ENCODE measurements around a stretch of chr3.

- PRO-cap, 2 experiments: peak in 1 of 2 experiments; most common plus-strand start chr3:58487467 (in 1); most common minus-strand start chr3:58487403 (in 1)
Observed at GRCh38 chr3:58486939-58487614, 4.8 kb upstream of the KCTD6 start.

DNA sequence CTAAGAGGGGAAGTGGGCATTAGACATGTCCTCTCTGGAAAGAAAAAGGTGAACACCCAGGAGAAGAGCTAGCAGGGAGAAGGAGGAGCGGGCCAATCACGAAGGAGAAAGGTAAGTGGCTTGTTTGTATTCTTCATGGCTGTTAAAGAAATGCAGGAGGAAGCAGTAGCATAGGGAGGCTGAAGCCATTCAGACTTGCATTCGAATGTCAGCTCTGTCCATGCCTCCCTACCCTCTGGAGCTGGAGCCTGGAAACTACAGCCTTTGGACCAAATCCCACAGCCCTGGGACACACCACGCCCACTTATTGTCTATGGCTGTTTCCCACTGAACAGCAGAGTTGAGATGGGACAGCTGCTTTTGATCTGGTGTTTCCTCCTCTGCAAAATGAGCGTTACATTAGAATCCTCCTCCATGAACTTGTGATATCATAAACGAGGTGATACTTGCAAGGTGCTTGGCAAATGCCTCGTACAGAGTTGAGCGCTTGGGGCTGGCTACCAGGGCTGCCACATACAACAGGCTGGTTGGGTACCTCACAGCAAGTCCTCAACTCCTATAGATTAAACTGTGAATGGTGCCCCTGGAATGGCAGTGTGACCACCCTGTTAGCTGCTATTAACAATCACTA is 3.5 kb downstream of the FAM107A start:
- PRO-cap, 2 experiments: peak in 1 of 2 experiments; most common plus-strand start position 337 of the sequence (in 1); most common minus-strand start position 237 of the sequence (in 1)

DNA sequence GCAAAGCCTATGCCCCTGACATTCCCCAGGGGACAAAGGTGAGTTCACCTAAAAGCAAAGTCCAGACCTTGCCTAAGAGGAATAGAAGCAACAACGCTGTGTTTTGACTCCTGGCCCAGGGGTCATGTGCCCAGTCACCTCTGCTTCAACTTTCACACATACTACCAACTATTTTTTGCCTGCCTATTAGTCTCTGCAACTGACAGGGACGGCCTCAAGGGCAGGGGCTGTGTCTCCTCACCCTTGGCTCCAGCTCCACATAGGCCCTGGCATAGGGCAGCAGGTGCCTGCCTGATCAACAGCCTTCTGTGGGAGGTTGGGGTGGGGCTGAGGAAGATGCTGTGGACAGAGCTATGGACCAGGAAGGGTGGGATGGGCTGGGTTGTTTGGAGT is 41.9 kb downstream of the FAM3D start:
- PRO-cap, 2 experiments: no peak in any of the 2 experiments

DNA sequence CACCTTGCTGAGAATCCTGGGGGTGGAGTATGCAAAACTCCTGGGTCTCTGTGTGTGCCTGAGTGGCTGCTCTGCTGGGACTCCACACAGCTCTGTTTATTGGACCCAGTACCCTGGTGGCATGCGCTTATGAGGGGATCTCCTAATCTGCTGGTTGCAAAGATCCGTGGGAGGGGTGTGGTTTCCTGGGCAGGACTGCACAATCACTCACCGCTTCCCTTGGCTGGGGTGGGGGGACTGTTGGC is 150.4 kb downstream of the CFAP20DC start:
- PRO-cap, 2 experiments: no peak in any of the 2 experiments

DNA sequence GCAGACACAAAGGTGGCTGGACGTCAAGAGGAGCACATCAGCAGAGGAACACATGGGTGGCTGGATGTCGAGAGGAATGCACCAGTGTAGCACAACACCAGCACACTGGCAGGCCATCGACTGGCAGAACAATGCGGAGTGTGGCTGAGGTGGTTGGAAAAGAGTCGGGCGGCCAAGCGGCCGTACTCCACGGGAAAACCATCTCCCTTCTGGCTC is 335.3 kb upstream of the CFAP20DC start:
- PRO-cap, 2 experiments: no peak in any of the 2 experiments

DNA sequence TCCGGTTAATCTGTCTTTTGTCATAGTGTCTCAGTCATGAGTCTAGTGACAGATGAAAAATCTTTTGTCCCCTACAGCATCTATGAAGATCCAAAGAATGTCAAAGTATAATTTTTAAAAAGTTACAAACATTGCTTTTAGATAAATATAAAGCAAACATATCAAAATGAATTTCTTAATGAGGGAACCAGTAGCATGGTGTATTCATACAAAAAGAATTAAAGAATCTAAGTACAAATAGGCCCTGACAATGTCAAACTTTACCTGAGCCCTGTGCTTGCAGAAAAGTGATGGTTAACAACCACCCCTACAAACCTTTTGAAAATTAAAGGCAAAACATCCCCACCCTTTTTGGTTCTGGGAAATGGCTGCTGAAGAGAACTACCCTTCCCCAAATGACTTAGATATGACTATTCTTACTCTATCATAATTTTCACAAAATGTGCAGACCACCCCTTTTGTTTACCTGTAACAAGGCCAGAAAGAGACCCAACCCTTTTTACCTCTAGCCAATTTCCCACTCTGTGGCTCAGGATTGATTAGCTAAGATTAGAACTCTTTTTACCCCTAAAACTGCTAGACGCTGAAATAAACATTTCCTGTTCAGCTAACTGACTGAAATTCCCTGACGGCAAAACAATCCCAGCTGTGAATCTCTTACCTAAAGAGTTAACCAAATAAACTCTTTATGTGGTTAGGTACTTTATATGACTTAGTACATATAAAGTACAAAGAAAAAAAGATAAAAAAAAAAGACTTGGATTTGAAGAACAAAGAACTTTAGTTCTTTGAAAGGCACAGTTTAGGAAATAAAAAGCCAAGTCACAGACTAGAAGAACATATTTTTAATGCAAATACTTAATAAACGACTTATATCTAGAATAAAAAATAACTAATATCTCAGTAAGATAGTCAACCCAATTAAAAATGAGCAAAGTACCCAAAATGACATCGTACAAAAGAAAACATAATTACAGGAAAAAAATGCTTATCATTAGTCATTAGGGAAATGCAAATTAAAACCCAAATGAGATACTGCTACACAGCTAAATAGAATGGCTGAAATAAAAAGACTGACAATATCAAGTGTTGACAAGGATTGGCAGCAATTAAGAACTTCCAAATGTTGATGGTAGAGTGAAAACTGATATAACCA is 988.8 kb downstream of the FHIT start:
- PRO-cap, 2 experiments: no peak in any of the 2 experiments

- PRO-cap, 2 experiments: no peak in any of the 2 experiments
Observed at GRCh38 chr3:60412179-60412554, 839.1 kb downstream of the FHIT start.

DNA sequence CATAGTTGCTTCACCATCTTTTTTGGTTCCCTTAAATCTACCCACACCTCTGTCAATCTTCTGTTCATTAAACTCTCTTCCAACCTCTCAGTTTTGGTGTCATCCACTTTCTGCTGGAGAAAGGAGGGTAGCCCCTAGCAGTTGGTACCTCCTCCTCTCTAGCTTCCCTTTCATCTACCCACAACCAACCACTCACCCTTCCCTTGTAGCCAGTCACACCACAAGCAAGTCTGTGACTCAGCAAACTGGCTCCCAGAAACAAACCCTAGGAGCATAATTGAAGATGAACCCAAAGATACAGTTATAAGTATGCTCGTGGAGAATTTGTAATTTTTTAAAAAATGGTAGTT is 318.6 kb downstream of the FHIT start:
- PRO-cap, 2 experiments: no peak in any of the 2 experiments

- PRO-cap, 2 experiments: peak in 1 of 2 experiments; most common minus-strand start chr3:61564485 (in 1)
Observed at GRCh38 chr3:61564132-61565188, 3.1 kb downstream of the PTPRG start.

DNA sequence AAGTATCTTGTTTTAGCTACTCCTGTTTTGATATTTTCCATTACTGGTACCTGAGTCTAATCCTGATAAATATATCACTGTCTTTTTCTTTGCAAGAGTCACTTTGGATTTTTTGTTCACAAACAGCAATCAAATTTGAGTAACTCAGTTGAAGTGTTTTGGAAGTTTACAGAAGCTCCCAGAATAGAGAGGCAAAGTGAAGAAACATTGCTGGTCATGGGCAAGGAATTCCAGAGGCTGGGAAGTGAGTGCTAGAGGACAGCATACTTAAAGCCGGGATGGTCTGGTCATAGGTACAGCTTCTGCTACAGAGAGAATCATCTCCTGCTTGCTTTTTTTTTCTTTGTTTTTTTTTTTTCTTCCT is 153.4 kb downstream of the PTPRG start:
- PRO-cap, 2 experiments: no peak in any of the 2 experiments

DNA sequence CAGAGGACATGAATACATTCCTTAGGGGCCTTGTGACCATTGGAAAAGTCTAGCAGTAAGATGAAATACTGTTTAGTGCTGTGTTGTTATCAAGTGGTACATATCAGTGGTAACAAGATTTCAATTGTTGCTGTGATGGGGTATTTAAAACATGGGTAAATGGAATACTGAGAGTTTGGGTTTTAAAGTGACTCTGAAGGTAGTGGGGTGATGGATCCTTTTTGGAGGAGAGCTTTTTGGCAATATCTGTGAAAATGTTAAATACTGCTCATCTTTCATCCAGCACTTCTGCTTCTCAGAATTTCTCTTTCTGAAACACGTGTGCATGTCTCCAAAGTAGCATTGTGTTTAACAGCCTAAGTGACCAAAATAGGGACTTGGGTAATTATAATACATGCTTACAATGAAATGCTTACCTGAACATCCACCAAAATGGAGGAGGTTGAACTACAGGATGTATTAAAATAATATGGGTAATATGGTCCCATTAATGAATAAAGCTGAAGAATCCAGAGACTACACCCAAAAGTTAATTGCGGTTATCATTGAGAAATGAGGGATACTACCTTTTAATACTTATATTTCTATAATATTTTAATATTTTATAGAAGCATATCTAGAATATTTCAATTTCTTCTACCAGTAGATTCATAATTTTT is 195.4 kb downstream of the PTPRG start:
- PRO-cap, 2 experiments: no peak in any of the 2 experiments

- PRO-cap, 2 experiments: no peak in any of the 2 experiments
Observed at GRCh38 chr3:61847748-61848531, 286.6 kb downstream of the PTPRG start.

- PRO-cap, 2 experiments: no peak in any of the 2 experiments
Observed at GRCh38 chr3:61886231-61886999, 325.0 kb downstream of the PTPRG start.

DNA sequence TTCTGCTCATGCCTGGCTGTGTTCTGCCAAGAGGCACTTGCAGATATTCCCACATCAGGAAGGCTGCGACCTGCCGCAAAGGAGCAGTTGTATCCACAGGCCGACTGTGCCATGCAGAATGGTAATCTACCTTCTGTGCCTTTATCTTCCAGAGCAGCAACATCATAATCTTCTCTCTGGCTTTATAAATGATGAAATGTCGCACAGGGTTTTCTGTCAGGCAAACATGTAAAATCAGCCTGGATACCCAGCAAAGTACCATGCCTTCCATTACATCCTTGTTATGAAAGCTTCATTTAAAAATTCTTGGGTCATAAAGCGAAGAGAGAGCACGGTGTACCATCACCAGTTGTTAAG is 224.0 kb upstream of the C3orf14 start:
- PRO-cap, 2 experiments: no peak in any of the 2 experiments

DNA sequence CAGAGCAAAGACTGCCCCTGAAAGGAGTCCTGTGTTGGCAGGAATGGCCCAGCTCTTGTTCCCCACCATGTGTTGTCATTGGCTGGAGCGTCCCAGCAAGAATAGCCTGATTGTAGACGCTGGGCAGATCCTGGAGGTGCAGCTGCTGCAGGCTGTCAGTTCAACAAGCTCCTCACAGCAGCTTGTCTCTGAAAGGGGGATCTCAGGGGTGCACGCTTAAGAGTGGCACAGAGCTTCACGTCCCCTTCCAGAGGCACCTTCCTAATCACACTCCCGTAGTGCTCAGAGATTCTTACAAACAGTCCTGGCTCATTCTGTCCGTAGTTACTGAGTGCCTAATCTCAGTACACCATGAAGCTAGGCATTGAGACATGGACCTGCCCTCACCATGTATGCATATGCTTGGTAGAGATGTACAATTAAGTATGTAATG is 182.9 kb upstream of the C3orf14 start:
- PRO-cap, 2 experiments: no peak in any of the 2 experiments

GRCh38 chr3:62325991-62326441 is 7.2 kb downstream of the C3orf14 start:
- PRO-cap, 2 experiments: no peak in any of the 2 experiments

DNA sequence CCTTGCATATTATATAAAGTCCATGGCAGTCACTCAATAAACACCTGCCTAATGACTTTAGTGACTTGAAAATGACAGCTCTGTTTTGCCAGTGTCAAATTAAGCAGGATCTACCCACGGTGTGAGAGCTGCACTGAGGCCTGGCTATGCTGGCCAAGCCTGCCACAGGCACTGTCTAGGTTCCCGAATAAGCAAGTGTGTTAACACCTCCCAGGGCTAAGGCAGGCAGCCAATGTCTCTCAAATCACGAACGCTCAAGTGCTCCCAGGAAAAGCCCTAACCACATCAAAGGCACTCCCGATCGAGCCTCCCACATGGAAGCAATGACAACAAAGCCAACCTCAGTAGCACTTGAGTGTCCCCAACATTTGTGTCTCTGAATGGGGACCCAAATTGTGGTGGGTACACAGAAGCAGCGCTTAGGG is 233.8 kb upstream of the FEZF2 start:
- PRO-cap, 2 experiments: no peak in any of the 2 experiments

DNA sequence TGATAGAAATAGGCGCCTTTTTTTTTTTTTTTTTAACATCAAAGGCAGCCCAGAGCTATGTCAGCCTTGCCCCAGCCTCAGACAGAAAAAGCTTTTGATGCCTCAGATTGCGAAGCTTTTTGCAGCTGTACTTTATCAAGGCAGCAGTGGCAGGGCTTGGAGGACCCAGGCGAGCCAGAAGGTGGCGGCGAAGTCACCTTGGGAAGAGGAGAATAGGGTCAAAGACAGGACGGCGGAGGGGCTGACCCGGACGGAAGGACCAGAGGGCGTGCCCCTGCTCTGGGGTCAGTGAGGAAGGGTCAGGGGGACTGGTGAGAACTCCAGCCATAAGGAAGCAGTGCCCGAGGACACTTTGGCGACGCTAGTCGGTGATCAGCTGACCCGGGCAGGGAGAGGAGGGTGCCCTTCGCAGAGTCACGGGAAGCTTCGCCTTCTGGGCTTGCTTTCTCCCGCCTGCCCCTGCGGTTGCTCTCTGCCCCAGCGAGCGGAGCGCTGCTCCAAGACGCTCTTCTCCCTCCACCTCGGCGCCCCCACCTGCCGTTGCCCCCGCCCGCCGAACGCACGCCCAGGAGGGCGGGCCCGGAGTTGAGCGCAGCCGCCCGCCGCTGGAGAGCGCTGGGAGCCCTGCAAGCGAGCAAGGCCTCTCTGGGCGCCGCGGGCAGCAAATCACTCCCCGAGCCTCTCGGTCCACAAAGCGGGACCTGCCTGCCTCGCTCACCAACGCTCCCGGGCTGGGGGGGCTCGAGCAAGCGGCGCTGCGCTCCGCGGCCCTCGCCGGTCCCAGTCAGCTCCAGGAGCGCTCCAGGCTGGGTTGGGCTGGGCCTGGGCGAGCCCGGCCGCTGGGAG is 1.4 kb downstream of the CADPS start:
- PRO-cap, 2 experiments: no peak in any of the 2 experiments

- PRO-cap, 2 experiments: peak in 1 of 2 experiments; most common plus-strand start chr3:63863148 (in 1)
Observed at GRCh38 chr3:63862938-63863681, 495 bp downstream of the THOC7 start.

GRCh38 chr3:63908192-63908544 is 44.5 kb downstream of the ATXN7 start:
- PRO-cap, 2 experiments: no peak in any of the 2 experiments